ENCODE measurements around a stretch of chr10.

- PRO-cap: unidirectional peak, minus-strand start at chr10:22230622
- RAMPAGE, long total RNA, 2 experiments: no peak in any of the 2 experiments
Observed at GRCh38 chr10:22230436-22230859, 12.6 kb upstream of the EBLN1 start.

GRCh38 chr10:22251045-22251524, 33.3 kb upstream of the EBLN1 start:
- PRO-cap: no peak
- RAMPAGE, long total RNA, 2 experiments: no peak in any of the 2 experiments

DNA sequence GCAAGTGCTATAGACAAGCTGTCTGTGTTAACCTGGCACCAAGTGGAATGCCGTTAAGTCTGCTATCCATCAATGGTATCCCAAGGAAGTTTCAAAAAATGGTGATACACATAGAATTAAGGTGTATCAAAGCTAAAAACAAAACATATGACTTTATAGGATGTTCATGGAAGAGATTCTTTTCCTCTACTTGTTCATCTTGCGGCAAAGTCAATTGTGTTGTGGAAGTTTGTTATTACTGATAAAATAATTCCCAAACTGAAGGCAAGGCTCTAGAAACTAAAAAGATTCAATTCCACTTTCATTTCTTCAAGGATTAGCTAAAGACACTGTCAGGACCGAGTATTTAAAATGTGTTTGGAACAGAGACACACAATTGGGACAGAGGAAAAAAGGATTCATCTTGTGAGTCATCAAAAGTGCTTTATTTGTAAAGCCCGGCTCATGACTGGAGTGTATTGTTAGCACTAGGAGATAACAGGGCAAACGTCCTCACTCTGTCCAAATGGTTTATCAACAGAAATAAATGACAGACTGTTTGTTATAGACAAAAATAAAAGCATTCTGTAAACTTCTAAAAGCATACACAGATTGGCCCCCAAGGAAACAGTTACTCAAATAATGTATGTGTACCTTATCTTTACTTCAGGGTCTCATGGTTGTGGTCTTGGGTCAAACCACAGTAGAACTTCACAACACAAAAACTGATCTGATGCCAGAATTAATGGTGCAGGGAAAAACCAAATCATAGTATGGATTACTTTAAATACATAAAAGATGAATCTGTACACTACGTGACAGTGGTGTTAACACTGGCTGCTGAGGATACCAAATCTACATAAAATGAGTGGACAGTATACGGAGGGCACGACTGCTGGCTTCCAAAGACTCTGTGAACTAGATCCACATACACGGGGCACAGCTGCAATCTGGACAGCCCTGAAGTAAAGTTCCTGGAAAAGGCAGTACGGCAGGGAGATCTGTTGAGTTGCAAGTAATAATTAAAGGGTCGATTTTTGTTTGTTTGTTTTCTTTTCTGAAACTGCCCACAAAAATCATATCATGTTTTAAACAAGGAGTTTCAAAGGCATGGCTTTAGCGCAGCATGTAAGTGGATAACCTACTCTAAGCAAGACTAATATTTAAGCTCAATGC, 179.4 kb downstream of the PIP4K2A start:
- PRO-cap: no peak
- RAMPAGE, long total RNA, 2 experiments: no peak in any of the 2 experiments

DNA sequence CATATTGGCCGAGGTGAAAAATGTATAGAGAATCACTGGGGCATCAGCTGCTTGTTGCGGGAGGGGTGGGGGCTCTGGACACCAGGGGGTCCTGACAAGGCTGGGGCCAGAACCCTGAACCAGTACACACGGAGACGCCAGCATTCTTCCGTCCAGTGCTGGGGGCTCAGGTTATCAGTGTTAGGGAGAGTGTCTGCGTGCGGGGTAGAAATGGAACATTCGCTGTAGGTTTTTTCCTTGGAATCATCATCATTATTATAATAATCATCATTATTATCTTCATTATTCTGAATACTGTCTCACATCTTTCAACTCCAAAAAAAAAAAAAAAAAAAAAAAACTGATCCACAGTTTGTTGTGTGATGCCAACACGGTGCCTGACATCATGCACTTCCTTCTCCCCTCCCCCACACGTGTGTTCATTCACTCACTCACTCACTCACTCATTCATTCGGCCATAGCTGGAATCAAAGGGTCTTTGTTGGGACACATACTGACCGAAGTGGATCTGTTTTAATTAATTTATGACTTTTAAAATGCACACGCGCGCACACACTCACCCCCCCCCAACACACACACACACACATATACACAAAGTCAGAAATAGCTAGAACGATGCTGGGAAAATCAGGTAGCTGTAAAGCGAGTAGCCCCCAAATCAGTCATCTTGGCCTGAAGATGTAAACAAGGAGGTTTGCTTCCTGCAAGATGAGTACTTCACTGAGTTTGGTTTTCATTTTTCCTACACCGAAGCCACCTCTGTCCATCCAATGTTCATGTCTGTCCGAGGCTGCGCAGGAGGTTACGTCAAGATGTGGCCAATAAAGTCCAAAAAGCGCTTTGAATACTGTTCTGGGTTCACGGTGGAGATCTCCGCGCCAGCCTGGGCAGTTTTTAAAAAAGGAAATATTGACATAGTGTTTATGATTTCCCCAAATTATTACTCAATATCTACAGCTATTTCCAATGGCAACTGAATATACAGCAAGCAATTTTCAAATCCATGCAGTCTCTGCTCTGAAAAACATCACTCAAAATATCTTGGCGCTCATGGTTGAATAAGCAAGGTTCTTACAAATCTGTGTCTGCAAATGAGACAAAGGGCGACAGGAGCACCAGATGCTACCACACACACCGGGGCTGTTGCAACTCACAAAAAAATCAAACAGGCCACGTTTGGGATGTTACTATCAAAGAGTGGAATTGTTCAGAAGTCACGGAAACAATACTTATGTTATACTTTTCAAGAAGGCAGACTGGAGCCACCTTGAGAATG, 177.5 kb downstream of the PIP4K2A start:
- PRO-cap: no peak
- RAMPAGE, long total RNA, 2 experiments: start-site peak on the minus strand in 1 of 2 experiments, centred at position 749 of the sequence, 14 reads per replicate

GRCh38 chr10:22591470-22592038, 122.8 kb downstream of the PIP4K2A start:
- PRO-cap: no peak
- RAMPAGE, long total RNA, 2 experiments: no peak in any of the 2 experiments

DNA sequence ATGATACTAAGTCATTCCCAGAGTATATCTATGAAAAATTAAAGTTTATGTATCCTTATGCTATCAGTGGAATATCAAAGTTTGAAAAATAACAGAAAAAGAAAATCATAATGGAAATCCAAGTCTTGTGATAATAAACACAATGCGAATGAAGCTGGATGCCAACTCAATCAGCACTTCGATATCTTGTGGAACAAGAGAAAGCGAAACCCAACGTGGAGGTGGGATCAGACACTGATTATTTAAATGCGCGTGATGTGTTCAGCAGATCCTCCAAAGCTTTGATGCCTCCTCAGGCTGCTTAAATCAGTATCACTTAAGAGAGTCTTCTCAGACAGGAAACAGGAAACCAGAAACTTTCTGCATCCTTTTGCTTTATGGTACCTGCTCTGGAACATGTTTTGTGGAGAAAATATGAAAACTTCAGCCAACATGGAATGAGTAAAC, 102.7 kb downstream of the PIP4K2A start:
- PRO-cap: unidirectional peak, minus-strand start at position 283 of the sequence
- RAMPAGE, long total RNA, 2 experiments: no peak in any of the 2 experiments

DNA sequence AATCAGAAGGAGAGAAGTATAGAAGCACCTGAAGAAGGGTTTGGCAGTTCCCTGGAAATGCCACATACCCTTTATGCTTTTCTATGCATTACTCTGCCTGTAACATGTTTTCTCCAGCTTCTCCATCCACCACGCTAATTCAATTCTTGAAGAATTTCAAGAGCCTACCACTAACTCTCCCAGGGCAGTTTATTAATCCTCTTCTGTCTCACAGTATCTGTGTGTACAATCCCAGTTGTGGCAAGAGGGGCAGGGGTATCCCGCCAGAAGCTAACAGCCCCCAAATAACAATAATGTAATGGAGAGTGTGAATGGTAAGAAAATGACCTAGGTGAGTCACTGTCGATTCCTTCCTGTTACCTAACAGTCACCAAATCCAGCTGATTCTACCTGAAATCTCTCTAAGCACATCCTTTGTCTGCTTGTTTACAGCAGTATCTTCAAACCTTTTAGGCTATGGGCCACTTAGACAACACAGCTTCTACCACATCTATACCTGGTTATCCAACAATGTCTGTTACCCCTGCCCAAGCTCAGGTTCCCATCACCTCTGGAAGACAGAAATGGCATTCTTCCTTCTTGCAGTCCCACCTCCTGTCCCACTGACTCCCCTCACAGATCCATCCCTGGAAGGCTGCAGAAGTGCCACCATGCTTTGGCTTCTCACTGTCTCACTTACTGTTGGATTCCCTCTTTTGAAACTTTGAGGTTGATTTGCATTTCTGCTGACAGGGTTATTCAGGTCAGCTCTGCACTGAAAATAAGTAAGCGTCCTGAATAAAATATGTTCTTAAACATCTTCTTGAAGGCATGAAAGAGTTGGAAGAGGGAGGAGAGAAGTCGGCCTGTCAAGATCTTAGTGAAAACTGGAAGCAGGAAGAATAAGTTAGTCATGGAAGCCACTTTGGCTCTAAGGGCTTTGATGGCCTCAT, 13.2 kb downstream of the PIP4K2A start:
- PRO-cap: no peak
- RAMPAGE, long total RNA, 2 experiments: no peak in any of the 2 experiments

DNA sequence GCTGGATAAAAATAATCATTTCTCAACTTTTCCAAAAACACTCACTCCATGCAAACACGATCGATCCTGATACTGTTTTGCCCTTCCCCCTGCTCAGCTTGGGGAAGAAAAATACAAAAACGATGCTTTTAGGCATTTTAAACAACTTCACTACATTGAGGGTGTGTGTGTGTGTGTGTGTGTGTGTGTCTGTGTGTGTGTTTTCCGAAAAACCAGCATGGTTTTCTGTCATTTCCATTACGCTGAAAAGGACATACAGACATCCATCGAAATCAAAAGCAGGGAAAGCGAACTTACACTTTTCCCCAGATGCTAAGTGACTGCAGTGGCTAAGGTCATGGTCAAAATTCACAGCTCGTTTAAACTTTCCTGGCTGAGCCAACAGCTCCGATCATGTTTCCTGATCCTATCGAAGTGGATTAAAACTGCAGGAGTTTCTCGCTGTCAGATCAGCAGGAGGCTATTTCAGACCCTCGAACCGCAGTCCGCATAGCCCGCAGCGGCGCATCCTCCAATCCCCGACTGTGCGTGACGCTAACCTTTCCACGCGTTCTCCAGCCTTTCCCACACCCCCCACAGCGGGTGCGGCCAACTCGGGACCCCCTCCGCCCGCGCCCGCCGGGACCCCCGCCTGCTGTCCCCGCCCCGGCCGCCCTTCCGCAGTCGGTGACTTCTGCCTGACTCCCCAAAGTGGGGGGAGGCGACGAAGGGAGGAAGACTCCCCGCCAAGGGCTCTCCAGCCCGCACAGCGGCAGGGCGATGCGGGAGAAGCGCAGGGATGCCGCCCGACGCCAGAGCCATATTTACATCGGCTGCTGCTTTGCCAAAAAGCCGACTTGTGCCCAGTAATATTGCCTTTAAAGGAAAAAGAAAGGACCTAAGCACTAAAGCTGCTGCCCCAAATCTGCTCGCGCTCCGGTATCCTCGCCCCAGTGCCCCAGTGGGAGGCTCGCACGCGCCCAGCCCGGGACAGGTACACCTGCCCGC, 1.3 kb downstream of the PIP4K2A start:
- PRO-cap: no peak
- RAMPAGE, long total RNA, 2 experiments: no peak in any of the 2 experiments

- PRO-cap: unidirectional peak, plus-strand start at chr10:23198916; bidirectional peak, plus-strand start at chr10:23199284, minus-strand start at chr10:23199134
- RAMPAGE, long total RNA, 2 experiments: no peak in any of the 2 experiments
Observed at GRCh38 chr10:23198746-23199351, 6.7 kb downstream of the PTF1A start.

DNA sequence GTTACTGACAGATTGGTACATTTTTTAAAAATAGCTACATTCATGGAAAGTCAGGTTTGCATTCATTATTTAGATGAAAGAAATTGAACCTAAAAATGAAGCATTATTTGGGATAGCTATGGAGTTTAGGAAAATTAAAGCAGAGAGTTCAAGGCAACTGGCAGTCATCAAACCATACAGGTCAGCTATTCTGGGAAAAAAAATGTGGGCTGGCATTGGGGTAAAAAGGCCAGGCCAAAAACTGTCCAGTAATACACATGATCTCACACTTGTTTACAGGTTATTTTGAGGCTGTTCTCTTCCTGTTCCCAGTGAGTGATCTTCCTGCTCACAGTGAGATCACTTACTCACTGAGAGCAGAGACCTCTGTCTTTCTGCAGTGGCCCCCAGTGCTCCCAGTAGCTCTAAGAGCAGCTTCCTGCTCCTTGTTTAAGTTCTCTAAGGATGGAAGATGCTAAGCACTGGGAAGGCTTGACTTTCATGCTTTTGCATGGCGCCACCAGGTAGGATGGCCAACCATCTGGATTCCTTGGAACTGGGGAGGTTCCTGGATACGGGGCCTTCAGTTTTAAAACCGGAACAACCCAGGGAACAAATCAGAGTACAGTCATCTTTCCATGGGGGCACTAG, 93.6 kb upstream of the KIAA1217 start:
- PRO-cap: no peak
- RAMPAGE, long total RNA, 2 experiments: no peak in any of the 2 experiments

DNA sequence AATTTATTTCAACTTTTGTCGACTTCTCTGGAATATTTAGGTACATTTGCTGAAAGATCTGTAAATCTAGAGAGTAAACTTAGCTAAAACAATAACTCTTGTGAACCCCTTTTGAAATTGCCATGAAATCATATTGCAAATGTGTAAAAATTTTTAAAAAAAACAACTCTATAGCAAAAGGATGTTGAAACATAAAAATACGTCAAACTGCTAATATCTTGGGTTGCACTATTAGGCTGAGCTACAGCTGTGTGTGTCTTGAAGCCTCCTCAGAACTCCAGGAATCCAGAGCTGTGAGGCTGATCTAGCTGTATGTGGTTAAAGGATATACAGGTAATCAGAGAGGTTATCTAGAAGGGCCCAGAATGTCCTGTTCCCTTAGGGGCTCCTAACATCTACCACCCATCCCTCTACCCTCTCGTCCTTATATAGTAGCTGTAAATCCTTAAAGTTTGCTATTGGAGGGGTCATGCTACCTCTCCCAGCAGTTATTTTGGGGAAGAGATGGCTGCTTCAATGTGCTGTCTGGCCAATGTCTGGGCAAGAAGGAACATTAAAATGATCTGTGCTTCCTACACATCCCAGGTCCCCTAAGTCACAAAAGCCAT, 89.5 kb upstream of the KIAA1217 start:
- PRO-cap: no peak
- RAMPAGE, long total RNA, 2 experiments: no peak in any of the 2 experiments

DNA sequence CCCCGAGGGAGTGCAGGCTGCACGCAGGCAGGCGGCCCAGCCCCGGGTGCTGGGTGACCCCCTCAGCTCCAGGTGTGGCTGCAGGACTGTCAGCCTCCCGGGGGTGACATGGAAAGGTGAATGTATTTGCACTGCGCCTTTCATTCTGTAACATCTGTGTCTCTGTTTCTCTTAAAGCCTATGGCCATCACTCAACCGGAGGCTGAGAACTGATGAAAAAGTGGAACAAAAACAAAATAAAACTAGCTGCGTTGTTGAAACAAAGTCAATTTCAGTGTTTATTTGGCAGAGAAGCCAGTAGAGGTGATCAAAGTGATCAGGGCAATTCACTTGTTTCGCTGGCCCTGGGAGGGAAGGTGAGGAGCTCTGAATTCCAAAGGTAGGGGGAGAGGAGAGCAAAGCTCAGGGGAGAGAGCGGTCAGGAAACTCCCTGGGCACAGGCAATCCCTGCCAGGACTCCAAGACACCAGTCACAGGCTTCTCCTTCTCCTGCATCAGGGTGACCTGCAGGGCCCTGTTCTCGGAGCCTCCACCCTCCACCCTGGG, 6.9 kb upstream of the KIAA1217 start:
- PRO-cap: unidirectional peak, plus-strand start at position 443 of the sequence
- RAMPAGE, long total RNA, 2 experiments: no peak in any of the 2 experiments

DNA sequence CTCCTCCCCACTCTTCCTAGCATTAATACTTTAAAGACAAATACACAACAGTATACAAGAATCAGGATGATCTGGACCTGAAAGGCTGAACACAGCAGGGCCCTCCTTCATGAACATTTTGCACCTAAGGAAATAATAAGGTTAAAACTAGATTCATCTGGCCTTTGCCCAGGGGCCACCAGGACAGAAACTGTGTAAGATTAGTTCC, 1.7 kb upstream of the KIAA1217 start:
- PRO-cap: no peak
- RAMPAGE, long total RNA, 2 experiments: no peak in any of the 2 experiments

GRCh38 chr10:24259401-24259924, 50.5 kb downstream of the KIAA1217 start:
- PRO-cap: no peak
- RAMPAGE, long total RNA, 2 experiments: no peak in any of the 2 experiments

DNA sequence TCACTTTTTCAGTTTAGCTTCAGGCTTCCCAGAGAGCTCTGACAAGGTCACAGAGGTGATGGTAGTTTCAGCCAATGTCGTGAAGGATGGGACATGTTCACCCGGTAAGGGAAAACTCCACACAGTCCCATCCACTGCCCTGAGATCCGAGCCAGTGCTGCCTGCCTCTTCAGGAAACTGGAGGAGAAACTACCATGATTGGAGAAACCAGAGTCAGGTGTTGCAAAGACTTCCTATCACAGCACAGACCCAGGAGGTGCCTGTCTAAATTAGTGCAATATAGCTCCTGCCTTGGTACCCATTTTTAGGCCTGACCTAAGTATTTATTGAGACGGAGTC, 175.0 kb downstream of the ARHGAP21 start:
- PRO-cap: no peak
- RAMPAGE, long total RNA, 2 experiments: no peak in any of the 2 experiments

- PRO-cap: no peak
- RAMPAGE, long total RNA, 2 experiments: no peak in any of the 2 experiments
Observed at GRCh38 chr10:24643271-24644373, 80.1 kb downstream of the ARHGAP21 start.

DNA sequence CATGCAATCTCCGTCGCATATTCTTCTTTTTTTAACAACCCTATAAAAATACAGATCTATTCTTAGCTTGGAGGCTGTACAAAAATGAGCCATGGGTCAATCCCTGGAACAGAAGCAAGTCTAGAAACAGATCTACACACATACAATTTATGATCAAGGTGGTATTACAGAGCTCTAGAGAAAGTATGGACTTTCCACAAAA, 71.7 kb downstream of the ARHGAP21 start:
- PRO-cap: no peak
- RAMPAGE, long total RNA, 2 experiments: no peak in any of the 2 experiments

DNA sequence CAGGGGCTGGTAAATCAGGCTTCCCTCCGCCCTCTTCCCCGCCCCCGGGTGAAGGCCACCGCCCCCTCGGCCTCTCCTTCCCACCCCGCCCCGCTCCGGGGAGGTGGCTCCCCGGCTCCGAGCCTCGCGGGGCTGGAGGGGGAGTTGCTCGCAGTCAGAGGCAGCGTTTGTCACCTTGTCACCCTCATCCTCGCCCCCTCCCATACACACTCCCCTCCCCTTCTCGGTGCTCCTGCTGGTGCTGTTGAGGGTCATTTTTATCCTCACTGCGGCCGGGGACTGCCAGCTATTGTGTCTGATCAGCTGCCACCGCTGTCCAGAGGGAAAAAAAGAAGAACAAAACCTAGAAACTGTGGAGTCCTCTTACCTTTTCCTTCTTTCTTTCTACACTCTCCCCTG, 1.1 kb upstream of the ARHGAP21 start:
- PRO-cap: bidirectional peak, plus-strand start at position 102 of the sequence, minus-strand start outside the sequence
- RAMPAGE, long total RNA, 2 experiments: no peak in any of the 2 experiments

- PRO-cap: no peak
- RAMPAGE, long total RNA, 2 experiments: no peak in any of the 2 experiments
Observed at GRCh38 chr10:24789932-24790235, 66.2 kb upstream of the ARHGAP21 start.

DNA sequence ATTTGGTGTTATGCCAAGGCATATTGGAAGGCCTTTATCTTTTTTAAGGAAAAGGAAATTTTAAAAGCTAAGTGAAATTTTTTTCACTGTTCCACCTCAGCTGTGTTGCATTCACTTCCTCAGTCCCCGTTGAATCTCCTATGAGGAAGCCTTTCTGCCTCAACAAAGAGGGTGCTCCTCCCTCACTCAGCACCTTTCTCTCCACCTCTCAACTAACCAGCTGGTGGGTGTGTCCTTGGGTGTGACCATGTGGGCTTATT, 82.9 kb downstream of the PRTFDC1 start:
- PRO-cap: no peak
- RAMPAGE, long total RNA, 2 experiments: no peak in any of the 2 experiments

Data from body of pancreas (tissue), 2 donors.